ENCODE results near the gene SLC16A8.

DNA sequence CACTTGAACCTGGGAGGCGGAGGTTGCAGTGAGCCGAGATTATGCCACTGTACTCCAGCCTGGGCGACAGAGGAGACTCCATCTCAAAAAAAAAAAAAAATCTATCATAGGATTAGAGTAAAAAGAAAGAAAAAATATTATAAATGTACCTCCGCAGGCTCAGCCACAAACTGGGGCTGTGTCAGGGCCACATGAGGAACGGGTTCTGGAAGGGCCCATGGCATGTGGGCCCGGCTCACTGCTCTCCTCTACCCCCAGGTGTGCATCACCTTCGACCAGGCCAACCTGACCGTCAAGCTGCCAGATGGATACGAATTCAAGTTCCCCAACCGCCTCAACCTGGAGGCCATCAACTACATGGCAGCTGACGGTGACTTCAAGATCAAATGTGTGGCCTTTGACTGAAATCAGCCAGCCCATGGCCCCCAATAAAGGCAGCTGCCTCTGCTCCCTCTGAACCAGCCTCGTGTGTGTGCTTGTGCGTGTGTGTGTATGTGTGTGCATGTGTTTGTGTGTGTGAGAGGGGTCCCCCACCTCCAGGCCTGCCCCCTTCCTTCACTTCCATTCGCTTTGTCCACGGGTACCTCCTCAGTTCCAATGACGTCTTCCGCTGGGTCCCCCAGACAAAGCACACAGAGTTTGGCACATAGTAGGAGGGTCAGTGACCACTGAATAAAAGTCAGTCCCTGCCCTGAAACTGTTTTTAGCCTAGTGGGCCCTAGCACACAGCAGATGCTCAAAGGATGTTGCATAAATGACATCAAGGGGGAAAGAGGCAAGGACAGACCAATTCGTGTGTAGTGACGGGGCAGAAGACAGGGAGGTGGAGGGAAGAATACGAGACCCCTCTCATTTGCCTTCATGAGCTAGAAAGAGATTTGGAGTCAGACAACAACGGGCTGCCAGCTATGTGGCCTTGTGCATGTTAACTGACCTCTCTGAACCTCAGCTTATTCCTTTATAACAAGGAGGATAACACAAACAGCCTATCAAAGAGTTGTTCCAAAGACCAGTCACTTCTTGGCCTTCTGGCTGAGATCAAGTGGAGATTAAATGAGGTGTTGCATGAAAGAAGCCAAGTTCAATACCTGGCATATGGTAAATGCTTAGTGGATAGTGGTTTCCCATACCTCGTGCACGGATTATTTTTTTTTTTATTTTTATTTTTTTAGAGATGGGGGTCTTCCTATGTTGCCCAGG, 4.3 kb downstream of the LGALS1 start:
- RRBS = no CpG with 5 or more reads among the region's 23 CpGs

- RRBS = 4% methylated on average over 21 of the region's 73 CpGs
Observed at GRCh38 chr22:37745502-37746199, 48.8 kb downstream of the TRIOBP start.

GRCh38 chr22:37750624-37751139, 53.8 kb downstream of the TRIOBP start:
- RRBS = no CpG with 5 or more reads among the region's 12 CpGs

DNA sequence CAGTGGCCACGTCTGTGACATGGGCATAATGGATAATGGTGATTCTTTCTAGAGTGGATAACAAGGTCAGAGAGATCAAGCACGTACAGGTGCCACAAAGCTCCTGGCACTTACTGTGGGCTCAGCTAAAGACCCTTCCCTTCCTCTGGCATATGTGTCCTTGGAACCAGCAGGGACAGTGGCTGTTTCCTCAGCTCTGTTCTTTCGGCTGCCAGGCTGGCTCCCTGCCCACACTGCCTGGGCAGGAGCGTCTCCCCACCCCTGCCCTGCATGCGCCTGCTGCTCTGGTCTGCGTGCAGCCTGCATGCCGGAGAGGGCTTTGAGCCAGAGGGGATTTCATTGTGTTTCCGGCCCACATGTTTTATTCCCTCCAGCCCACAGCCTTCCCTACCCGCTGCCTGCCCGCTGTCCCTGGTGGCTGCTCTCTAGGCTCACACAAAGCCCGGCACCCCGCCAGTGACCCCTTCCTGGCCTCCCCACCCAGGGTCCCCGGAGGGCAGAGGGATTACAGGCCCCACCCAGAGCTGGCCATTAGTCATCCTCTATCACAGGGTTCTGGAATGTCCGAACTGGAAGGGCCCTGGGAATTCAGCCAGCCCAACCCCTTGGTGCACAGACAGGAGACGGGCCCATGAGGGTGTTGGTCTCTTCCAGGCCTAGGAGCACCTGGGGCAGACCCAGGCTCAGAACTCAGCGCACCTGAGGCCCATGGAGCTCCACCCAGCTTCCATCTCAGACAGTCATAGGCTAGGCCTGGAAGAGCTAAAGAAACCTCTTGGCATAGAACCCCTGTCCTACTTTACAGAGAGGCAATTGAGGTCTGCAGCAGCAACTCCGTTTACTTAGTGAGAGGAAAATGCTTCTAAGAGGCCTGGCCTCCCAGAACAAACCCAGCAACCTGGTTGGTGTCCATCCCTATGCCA, 52.5 kb upstream of the H1-0 start:
- RRBS = 81% methylated on average over 4 of the region's 17 CpGs

- RRBS = 5% methylated on average over 4 of the region's 12 CpGs
Observed at GRCh38 chr22:37933772-37934267, 19.6 kb downstream of the C22orf23 start.

DNA sequence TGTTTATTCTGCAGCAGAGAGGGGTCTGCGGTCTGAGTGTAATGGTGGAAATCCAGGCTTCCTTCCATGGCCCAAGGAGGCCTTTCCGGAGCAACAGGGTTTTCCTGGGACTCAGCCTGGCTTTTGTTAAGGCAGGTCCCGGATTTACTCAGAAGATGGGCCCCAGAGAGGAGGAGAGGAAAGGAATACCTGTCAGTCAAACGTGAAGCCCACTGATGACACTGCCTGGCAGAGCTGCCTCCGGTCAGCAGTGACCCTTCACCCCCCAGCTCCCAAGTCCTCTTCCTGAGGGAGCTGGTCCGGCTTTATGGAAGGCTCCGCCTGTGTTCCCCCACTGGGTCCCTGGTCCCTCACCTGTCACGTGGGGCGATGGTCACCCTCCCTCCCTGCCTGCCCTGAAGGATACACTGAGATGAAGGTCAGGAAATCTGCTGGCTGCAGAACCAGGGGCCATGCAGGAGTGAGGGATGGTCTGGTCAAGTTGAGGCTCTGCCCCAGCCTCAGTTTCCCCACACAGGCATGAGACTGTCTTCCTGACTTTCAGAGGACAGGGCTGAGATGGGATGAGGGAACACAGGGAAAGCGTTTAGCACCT, 2.9 kb upstream of the SOX10 start:
- RRBS = 97% methylated on average over 4 of the region's 10 CpGs

GRCh38 chr22:37999714-38000429, 15.5 kb upstream of the SOX10 start:
- RRBS = no CpG with 5 or more reads among the region's 14 CpGs

DNA sequence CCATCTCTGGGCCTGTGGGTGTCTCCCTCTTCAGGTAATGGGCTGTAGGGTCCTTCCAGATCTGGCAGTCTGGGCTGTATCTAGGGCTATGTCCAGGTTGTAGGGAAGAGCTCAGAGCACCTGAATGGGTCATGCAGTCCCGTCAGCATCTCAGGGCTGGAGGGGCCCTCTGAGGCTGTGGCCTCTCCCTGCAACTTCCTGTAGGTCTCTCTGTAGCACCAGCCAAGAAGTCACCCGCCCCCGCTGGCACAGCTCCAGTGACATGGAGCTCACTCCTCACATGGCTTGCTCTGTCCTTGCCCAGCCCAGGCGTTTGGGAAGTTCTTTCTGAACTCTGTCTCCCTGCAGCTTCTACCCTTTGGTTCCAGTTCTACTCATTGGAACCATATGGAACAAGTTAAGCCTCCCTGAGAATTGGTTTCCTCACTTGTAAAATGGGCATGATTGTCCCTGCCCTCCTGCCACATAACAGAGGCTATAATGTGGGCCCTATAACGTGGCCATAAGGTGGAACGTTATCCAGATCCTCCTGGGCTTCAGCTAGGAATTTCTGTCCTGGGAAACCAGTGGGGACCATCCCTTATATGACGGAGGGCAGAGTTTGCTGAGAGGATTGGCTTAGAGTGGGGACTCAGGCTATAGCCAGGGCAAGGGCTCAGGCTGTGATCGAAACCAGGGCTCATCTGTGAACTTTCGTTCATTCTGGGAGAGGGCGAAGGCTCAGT, 33.3 kb upstream of the SOX10 start:
- RRBS = no CpG with 5 or more reads among the region's 10 CpGs

- RRBS = 80% methylated on average over 6 of the region's 48 CpGs
Observed at GRCh38 chr22:38038230-38039037, 18.8 kb upstream of the PICK1 start.

- RRBS = 92% methylated on average over 4 of the region's 20 CpGs
Observed at GRCh38 chr22:38039038-38039410, 18.2 kb upstream of the PICK1 start.

DNA sequence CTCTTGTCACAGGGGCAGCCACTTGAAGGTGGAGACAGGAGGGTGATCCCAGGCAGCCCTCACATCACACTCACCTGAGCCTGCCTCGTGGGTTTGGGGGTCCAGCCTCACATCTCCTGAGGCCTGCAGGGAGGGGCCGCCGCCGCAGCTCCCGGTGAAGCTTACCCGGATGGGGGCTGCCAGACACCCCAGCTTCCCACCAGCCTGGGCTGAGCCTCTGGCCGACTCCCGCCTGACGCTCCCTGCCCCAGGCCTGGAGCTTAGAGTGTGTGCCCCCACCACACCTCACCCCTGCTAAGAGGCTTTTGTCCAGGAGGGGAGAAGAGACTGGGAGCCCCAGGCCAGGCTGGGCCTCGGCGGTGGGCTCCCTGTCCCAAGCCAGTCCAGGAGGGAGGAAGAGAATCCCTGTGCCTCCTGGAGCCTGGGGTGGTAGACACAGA, at the start of gene SLC16A8:
TSS of gene SLC16A8 (minus strand) at position 271 of the 440 bp plus-strand sequence.
- RRBS = no CpG with 5 or more reads among the region's 11 CpGs

DNA sequence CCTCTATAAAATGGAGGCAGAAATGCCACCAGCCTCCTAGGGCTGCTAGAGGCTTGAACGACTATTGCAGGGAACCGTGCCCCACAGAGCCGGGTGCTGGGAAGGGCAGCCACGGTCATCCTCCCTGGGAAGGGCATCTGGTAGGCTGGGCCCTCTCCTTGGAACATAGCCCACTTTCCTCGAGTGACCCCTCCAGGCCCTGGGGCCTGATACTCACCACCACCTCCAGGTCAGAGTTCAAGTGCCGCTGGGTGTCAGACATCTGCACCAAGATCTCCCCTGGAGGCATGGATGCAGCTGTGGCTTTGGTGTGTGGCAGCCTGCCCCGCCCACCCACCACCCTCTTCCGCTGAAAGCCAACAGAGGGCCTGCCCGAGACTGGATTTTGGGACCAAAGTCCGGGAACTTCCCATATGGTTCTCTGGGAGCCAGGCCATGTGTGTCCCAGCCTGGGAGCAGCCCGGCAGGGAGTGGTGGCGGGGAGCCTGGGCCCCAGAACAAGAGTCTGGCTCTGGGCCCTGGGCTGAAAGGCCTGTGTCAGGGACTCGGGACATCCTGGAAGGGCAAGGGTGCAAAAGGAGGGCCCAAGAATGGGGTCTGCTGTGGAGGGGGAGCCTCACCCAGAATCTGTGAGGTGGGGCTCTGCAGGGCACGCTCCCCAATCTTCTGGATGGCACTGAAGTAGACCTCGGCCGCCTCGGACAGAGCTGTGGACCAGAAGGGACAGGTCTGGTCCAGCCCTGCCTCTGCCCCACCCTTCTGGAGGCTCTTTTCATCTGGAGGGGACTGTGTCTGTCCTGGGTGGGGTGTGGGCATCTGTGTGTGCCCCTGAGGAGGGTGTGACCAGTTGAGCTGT, 2.6 kb downstream of the BAIAP2L2 start:
- RRBS = 81% methylated on average over 2 of the region's 17 CpGs

GRCh38 chr22:38110907-38111272, 406 bp upstream of the BAIAP2L2 start:
- RRBS = 96% methylated on average over 7 of the region's 17 CpGs

DNA sequence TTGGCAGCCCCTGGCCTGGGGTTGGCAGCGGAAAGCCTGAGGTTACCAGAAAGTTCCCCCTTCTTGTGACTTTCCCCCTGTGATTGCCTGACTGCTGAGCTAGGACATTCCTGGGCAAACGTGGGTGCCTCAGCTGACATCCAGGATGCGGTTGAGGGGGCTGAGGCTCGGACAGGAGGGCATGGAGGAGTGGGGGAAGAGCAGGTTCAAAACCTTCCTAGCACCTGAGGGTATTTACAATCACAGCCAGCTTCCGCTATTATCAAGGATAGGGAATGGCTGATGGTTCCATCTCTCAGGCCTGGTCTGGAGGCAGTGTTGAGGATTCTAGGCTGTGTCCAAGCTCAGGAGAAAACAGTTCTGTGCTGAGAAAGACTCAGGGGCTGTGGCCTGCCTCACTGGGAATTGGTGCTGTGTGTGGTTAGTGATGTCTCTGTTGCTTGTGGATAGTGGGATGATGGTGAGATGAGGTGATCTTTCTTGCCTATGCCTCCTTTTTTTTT, 4.1 kb downstream of the MAFF start:
- RRBS = no CpG with 5 or more reads among the region's 5 CpGs

DNA sequence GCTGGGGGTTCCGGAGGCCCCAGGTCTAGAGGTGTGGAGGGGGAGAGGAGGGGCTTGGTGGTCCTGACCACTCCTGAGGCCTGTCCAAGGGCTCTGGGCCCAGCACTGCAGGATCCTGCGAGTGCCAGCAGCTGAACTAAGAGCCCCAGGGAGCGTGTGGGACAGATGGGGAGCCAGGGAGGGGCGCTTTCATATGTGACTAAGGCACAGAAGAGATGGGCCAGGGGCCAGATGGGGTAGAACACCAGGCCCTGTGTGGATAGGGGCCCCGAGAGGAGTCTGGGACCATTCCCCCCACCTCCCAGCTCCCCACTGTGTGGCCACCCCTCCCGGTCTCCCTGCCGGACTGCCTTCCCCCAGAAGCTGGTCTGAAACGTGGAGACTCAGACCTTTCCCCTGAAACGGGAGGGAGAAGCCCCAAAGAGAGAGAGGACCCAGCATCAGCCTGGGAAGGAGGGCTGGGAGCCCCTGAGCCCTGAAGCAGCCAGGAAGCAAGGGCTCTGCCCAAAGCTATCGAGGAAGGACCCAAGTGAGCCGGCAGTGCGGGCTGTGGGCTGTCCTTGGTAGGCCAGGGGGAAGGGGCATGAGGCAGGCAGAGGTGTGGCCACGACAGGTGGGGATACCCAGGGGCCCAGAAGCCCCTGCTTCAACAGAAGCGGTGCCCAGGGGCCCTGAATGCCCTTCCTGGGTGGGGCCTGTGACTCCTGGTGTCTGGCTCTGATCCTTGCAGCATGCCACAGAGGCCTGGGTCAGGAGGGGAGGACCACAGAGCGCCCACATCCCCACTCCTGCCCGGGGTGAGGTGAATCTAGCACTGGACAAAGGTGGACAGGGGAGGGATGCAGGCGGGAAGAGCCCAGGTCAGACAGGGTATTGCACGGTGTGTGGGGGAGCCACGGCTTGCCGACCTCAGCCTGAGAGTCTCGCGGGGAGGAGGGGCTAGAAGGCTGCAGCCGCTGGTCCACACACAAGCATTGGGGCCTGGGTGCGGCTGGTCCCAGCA, 18.7 kb downstream of the MAFF start:
- RRBS = no CpG with 5 or more reads among the region's 24 CpGs

- RRBS = no CpG with 5 or more reads among the region's 6 CpGs
Observed at GRCh38 chr22:38240852-38241374, 31.9 kb downstream of the TMEM184B start.

GRCh38 chr22:38299826-38300353, 17.3 kb downstream of the CSNK1E start:
- RRBS = no CpG with 5 or more reads among the region's 12 CpGs

GRCh38 chr22:38399181-38399520, 55.8 kb downstream of the KCNJ4 start:
- RRBS = 3% methylated on average over 9 of the region's 24 CpGs

DNA sequence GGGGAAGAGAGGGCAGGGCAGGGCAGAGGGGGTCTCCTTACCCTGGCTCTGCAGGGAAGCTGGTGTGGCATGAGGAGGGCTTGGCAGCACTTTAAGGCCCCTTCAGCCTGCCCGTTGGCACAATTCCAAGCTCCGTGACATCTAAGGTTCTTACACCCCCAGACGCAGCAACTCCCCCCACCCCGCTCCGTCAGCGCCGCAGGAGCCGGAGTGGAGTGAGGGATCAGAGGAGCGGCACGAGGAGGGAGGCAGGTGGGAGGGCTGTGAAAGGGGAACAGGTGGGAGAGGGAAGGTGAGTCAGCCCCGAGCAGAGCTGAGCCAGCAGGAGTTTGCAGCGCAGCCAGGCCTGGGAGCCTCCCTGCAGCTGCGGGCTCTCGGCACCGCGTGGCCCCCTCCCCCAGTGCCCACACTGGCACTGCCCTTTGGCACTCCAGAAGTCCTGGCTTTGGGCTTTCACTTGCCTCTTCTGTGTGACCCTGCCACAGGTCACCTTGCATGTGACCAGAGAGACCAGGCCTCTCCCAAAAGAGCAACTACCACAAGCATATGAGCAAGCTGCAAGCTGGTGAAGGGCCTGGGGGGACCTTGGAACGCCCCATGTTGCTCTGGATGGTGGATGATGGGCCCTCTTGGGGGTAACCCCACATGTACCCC, 32.0 kb downstream of the KCNJ4 start:
- RRBS = no CpG with 5 or more reads among the region's 17 CpGs

DNA sequence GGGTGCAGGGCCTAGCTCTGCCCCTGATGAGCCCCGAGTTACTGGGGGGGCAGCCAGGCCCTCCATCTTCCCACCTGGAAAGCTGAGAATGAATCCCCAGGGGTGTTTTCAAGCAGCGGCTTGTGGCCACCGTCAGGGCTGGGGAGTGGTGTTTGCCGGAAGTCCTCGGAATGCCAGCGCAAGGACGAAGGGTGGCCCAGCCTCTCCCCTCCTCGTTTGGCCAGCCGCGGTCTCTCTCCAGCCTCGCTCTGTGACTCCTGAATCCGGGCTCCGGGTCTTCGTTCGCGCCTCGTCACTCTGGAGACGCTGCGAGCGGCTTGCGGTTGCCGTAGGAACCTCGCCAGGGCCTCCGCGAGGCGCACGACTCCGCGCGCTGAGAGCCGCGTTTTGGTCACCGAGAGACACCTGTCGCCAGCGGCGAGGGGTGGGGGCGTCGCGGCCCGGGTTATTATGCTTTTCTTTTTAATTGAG, 6.4 kb upstream of the KDELR3 start:
- RRBS = 6% methylated on average over 6 of the region's 40 CpGs

Measured in HL-60 (cell line).